ENCODE measurements around the gene GRIK2.

GRCh38 chr6:97964353-97964599, 681.3 kb upstream of the MMS22L start:
- PRO-cap: no peak

GRCh38 chr6:98416356-98416720, 418.0 kb upstream of the POU3F2 start:
- PRO-cap: no peak

DNA sequence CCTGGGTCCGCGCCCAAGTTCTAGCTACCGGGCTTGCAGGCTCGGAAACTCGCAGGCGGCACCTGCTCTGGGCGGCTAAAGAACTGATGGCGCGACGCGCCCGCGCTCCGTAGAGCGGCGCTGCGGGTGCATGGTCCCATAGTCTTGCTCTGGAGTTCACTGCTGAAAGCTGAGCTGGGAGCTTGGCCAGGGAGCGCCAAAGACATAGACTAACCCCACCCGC, 1.3 kb upstream of the POU3F2 start:
- PRO-cap: no peak

DNA sequence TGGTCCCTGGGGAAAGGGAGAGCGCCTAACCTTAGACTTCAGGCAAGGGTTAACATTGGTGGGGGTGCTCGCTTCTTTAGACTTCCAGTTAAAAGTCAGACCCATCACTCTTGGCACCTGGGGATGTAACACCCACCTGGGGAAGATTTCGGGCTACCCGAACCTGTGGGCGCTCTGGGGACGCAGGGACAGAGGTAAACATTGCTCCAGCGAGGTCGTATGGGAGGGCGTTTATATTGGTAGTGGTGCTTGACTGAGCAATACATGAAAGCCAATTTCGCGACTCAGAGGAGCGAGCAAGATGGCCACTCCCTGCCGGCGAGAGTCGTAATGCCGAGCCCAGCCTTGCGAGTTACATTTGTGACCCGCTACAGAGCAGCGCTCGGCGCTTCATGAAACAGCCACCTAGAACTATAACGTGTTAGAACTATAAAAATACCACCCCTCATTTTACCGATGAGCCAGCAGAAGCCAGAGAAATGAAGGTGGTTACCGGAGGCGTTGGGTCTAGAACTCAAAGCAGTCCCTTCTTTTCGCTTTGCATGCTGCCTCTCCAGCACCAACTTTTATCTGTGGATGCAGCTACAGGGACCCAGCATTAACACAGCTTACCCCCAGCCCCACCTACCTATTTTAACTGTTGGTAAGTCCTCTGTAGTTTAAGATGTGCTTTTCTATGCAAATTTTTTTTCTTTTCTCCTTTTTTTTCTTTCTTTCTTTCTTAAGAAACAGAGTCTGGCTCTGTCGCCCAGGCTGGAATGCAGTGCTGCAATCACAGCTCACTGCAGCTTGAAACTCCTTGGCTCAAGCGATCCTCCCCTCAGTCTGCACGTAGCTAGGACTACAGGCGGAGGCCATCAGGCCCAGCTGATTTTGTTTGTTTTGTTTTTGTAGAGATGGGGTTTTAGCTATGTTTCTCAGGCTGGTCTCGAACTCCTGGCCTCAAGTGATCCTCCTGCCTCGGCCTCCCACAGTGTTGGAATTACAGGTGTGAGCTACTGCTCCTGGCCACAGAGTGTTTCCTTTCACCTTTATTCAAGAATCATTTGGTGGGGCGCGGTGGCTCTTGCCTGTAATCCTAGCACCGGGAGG, 655 bp downstream of the TSTD3 start:
- PRO-cap: bidirectional peak, plus-strand start at position 274 of the sequence, minus-strand start at position 238 of the sequence; bidirectional peak, plus-strand start at position 321 of the sequence, minus-strand start at position 332 of the sequence

- PRO-cap: no peak
Observed at GRCh38 chr6:99983034-99983235, 11.1 kb downstream of the MCHR2 start.

- PRO-cap: no peak
Observed at GRCh38 chr6:100281144-100281927, 183.4 kb downstream of the SIM1 start.

DNA sequence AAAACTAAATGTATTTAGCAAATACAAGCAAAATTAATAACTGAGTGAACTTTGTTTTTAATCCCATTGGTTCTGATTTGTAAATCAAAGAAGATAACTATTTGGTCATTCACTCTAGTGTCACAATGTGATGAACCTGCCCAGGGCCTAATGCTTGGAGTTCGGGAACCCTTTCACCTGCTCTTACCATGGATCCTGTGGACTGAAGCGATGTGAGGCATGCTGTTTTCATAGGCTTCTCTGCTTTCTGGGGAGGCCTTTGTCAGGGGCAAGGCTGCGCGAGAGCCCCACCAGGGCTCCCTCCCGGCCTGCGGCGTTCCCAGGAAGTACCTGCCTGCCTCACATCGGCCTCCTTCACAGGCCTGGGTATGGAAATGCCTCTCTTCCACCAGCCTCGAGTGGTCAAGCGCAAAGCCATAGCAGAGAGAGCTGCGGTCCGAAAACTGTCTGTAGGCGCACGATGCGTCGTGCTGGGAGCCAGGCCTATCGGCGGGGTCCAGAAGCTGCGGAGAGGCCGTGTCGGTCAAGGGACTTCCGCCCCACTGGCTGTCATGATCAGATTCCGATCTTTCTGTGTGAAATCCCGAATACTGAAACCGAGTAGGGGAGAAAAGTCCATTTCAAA, 71.3 kb downstream of the SIM1 start:
- PRO-cap: no peak

- PRO-cap: no peak
Observed at GRCh38 chr6:100454158-100454727, 10.5 kb downstream of the SIM1 start.

DNA sequence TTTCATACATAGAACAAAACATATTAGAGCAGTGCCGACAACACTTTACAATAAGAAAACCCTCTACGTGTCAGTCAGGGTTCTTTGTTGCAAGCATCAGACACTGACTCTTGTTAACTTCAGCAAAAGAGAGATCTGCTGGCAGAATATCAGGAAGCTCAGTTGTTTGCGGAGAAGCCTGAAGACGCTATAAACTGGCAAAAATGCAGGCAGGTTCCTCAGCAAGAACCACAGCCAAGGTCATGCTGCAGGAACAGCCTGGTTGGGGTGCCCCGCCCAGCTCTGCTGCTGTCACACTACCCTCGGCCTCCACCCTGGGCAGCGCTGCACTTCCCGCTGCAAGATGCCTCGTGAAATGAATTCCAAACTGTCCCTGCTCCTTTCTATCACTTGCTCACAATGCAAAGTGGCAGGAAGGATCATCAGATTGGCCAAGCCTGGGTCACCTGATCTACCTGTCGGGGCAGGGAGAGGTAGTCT, 236.1 kb upstream of the ASCC3 start:
- PRO-cap: no peak

DNA sequence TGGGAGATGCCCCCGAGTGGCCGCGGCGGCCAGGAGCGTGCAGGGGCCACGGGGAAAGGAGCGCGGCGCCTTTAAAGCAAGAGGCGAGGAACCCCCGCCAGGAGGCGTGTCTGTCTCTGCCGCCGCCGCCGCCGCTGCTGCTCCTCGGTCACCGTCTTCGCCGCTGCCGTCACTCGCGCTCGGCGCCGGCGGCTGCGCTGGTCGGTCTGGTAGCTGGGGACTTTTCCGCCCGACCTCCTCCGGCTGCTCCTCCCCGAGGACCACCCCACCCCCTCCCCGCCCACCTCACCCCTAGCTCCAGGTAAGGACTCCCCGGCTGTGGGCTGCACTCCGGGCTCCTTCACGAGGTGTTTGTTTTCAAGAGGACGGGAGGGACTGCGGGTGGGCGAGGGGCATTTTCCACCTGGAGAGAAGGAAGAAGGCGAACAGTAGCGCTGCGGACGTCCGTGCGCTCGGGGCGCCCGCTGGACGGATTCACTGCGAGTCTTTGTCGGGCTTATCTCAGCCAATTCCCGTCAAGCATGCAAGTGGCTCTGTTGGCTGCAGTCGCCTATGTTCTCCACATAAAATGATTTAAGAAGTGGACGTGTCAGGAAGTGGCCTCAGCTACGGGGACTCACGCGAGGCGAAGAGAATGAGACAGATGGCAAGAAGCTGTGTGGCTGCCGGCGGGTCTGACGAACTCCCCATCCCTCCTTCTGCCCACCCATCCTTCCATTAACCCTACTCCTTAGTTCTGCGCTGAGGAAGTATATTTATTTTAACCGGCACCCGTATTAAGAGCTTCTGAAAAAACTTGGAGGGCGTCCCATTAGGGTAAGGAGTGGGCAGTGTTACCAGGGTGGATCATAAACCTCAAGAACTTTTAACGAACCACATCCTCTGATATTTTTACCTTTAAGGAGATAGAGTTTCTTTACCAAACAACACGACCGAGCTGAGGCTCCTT, at the start of gene GRIK2:
Gene GRIK2, plus strand, starts transcription at position 172 of the 949 bp plus-strand sequence.
- PRO-cap: bidirectional peak, plus-strand start at position 172 of the sequence, minus-strand start at position 130 of the sequence

- PRO-cap: no peak
Observed at GRCh38 chr6:101398475-101399311, 5.2 kb downstream of the GRIK2 start.

DNA sequence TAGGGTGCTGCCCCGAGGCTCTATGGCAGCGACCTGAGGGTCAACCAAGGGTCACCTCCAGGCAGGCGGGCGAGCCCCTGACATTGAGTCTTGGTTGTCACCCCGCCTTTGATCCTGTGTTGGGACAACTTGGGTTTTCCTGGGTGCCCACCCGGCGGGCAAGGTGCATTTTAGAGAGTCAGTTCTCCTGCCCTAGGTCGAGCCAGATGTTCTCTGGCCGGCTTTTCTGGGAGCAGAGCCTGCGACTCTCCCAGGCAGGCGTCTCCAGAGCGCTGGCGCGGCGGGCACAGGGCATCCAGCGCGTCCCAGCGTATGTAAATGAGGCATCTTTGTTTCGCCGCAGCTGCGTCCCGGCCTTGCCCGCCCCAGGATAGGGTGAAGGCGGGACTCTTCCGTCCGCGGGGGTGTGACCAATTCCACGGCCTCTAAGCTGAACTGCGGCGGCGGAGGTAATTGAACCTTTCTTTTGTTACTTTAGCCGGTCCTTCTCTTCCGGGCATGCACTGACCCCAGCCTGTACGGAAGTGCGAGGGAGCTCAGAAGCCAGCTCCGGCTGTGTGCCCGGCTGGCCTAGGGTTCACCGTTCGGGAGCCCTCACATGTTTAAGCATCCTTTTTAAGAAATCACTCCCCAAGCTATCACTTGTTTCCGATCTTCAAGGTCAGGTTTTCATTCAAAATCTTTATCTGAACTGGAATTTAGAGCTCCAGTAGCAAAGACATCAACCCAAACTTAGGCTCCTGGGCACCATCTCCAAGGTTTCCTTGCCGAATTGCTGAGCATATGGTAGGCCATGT, 9.2 kb downstream of the GRIK2 start:
- PRO-cap: no peak

- PRO-cap: no peak
Observed at GRCh38 chr6:101961733-101962016, 568.2 kb downstream of the GRIK2 start.

DNA sequence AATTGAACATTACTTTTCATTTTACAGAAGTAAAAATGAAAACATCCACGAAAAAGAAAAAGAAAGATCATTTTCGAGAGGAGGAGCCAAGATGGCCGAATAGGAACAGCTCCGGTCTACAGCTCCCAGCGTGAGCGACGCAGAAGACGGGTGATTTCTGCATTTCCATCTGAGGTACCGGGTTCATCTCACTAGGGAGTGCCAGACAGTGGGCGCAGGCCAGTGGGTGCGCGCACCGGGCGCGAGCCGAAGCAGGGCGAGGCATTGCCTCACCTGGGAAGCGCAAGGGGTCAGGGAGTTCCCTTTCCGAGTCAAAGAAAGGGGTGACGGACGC, 370.4 kb downstream of the HACE1 start:
- PRO-cap: no peak

DNA sequence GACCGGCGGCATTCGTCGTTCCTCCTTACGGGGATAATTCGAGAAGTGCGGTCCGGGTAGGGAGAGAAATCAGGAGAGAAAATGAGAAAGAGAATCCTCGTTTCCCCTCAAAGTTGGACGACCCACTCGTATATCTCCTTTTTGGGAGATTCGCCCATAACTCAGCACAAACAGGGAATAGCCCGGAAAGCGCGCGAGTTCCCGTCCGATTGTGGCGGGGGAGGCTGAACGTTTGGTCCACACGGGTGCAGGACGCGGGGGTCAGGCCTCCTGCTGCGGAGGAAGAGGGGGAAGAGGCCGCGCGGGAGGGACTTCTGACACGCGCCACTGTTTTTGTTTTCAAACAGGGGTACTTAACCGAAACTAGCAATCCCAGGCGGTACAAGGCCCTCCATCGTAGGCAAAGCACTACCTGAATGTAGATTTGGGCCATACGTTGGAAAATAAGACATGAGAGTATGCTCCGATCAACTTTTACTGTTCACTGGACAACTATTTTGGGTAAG, 519 bp upstream of the BVES start:
- PRO-cap: no peak

DNA sequence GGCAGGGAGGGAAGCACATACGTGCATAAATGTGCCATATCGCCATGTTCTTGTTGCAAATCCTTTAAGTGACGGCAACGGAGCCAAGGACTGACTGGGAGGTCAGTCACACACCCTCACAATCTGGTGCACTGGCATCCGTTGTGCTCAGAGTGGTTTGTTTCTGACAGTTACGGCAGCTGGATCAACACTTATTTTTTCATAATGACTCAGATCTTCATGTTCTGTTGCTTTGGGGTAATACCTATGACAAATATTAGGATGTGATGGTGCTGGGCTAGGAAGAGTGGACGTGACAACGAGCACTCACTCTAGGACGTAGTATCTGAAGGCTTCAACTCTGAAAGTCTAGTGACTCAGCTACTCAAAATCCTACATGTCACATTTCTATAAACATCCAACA, 56.2 kb upstream of the PREP start:
- PRO-cap: no peak

GRCh38 chr6:105459896-105460440, 57.1 kb upstream of the PREP start:
- PRO-cap: no peak

GRCh38 chr6:106097049-106098375, 11.4 kb downstream of the PRDM1 start:
- PRO-cap: bidirectional peak, plus-strand start at chr6:106097797, minus-strand start at chr6:106097696; bidirectional peak, plus-strand start at chr6:106098078, minus-strand start at chr6:106097978

DNA sequence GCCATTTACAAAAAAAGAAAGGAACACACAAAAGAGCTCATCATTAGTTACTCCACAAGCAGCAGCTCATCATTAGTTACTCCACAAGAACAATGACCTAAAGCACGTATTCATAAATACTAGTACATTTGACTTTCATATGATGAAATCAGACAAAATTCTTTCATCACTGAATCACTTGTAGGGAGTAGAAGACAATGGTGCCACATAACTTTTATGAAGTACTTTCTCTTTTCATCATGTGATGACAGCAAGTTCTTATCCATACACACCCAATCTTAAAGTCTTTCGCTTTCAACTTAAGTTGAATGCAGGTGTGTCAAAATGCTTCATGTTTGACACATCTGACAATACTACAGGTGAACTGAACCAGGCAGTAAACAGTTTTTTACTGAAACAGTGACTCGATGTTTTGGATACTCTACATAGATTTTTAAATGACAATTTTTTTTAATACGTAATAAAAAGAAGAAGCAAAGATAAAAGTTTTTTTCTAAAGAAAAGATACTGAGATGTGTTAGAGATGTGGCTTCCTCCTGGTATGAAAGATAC, 109.0 kb downstream of the PRDM1 start:
- PRO-cap: no peak

- PRO-cap: bidirectional peak, plus-strand start at chr6:106511107, minus-strand start at chr6:106510797
Observed at GRCh38 chr6:106510995-106511223, 118.4 kb downstream of the RTN4IP1 start.